Mesenchymal stem cell of the bone marrow (primary cell): ENCODE measurements around a stretch of chr15.

GRCh38 chr15:100114456-100115094 is 227.2 kb downstream of the ADAMTS17 start:
- CAGE, long polyA plus RNA: no peak

GRCh38 chr15:100168063-100168599 is 173.6 kb downstream of the ADAMTS17 start:
- CAGE, long polyA plus RNA: no peak

DNA sequence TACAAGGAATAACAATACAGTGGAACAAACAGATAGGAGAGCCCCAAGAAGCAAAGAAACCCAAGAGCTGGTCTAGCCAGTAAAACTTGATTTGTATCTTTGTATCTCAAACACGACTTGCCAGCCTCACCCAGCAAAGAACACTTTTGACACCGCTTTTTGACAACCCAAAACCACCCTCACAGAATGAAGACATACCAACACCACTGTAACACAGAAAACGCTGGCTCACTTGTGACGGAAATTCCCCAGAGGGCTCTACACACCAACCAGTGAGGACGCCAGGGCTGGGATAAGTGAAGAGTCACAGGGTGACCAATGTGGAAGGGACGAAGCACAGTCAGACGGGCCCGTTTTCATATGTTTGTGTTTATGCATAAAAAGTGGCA is 94.5 kb downstream of the ADAMTS17 start:
- CAGE, long polyA plus RNA: no peak

DNA sequence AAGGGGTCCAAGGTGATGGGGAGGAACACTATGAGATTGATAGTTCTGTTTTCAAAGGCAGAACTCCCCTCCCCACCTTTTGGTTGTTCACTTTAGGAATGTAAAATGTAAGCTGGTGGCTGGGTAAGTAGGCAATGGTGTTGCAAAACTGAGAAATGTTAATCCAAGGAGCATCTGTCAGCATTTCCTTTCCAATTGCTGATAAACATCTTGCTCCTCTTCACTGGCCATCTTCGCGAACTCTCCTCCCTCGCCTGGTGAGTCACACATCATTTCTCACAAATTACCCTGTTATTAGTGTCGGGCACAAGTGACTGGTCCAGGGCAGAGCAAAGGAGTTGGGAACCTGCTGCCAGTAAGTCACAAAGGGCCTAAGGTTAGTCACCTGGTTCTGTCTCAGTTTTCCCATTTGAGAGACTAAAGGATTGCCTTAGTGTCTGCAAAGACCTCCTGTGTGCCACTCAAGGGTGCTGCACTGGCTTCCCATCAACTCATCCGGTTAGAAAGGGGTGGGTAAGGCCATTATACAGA is 13.0 kb downstream of the CERS3 start:
- CAGE, long polyA plus RNA: no peak

DNA sequence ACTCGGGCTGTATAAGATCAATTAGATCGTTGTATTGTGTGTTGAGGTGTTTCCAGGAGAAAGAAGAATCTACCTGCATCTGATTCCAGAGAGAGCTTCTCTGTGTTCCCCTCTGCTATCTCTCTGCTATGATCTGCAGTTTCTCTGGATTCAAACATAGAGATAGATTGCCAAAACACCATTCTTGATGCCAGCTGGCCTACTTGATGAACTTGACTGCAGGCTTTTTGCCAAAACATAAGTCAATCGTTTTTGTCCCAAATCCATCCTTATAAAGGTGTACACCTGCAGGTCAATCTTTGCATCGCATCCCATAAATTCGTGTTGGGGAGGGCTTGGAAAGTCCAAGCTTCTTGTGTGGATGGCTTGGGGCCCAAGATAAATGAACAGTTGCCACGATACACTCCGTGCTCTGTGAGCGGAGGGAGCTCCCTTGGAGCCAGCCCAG is 2.8 kb downstream of the CERS3 start:
- CAGE, long polyA plus RNA: no peak

DNA sequence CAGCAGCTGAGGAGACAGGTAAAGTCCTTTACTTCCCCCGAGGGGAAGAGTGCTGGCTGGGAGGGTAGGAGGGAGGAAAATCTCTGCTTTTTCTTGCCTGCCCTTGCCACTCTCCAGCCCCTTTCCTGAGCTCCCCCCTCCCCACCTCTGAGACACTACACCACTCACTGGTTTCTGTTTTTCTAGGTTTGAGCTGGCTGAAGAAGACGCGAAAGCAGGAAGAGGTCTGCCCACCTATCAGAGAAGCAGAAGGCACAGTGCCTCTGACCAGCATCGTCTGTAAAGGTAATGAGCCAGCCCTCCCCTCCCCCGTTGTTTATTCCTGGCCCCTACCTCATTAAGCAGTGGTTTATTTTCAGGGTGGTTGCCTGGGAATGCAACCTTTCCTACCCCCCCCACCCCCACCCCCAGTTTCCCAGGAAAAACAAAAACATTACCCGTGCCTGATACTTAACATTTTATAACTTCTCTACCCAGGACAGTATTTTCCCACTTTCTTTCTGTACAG is 694 bp downstream of the ASB7 start:
- CAGE, long polyA plus RNA: no peak

- CAGE, long polyA plus RNA: no peak
Observed at GRCh38 chr15:100687911-100688283, 85.5 kb downstream of the ASB7 start.

DNA sequence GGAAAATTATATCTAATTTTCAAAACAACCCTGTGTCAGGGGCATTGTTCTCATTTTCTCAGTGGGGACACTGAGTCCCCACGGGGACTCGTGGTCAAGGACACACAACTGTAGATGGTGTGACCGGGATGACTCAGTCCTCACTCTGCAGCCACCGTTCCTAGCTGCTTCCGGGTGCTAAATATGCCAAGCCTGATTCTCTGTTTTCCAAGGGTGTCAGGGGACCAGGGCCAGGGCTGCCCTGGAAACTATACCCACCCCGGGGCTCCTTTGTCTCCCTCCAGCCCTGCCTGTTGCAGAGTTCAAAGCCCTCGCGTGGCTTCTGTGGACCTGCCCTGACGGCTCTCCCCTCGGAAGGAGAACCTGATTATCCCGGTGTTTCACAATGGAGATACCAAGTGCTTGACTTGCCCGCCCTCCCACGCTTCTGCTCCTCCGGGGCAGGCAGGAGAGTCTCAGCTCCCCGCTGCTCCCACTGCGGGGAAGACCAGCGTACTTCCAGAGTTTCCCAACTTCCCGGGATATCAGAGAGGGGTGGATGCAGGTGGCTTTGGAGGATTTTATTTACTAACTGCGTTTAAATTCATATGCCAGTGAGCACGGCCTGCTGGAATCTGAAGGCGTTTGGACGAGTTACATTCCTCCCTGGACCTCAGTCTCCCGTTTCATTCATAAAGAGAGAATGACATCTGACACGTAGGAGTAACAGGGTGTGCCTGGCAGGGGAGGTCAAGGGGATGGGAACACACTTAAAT is 125.0 kb downstream of the ASB7 start:
- CAGE, long polyA plus RNA: no peak

- CAGE, long polyA plus RNA: no peak
Observed at GRCh38 chr15:100901439-100901716, 17.8 kb upstream of the LRRK1 start.

- CAGE, long polyA plus RNA: no peak
Observed at GRCh38 chr15:100921942-100923074, 3.2 kb downstream of the LRRK1 start.

- CAGE, long polyA plus RNA: no peak
Observed at GRCh38 chr15:101088782-101089127, 163.1 kb downstream of the CHSY1 start.

GRCh38 chr15:101121291-101122115 is 130.3 kb downstream of the CHSY1 start:
- CAGE, long polyA plus RNA: no peak

GRCh38 chr15:101127056-101128304 is 124.4 kb downstream of the CHSY1 start:
- CAGE, long polyA plus RNA: no peak

DNA sequence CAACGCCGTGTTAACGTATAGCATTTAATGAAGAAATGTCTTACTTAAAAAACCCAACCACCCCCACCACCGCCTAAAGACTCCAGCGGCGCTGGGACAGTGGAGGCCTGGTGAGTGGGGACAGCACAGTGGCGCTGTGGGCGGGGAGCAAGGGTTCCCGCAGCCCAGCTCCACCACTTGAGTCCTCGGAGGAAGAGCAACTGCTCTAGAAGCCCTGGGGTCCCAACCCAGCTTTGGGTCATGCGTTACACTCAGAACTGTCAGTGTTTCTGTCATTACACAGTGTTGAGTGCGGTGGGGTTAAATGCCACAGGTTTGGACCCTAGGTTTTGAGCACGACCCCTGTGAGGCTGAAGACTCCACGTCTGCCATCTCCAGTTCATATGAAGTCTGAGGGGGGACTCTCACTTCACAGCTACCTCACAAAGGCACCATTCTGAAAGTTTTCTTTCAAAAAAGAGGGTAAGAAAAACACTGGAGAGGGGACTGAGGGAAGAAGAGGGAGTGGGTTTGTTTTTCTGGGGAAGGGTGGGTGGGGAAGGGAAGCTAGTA is 62.0 kb downstream of the CHSY1 start:
- CAGE, long polyA plus RNA: no peak

GRCh38 chr15:101255619-101256080 is 3.8 kb upstream of the CHSY1 start:
- CAGE, long polyA plus RNA: no peak

GRCh38 chr15:101271135-101271760 is 6.0 kb downstream of the SELENOS start:
- CAGE, long polyA plus RNA: no peak

- CAGE, long polyA plus RNA: no peak
Observed at GRCh38 chr15:101320447-101321130, 25.5 kb upstream of the SNRPA1 start.

DNA sequence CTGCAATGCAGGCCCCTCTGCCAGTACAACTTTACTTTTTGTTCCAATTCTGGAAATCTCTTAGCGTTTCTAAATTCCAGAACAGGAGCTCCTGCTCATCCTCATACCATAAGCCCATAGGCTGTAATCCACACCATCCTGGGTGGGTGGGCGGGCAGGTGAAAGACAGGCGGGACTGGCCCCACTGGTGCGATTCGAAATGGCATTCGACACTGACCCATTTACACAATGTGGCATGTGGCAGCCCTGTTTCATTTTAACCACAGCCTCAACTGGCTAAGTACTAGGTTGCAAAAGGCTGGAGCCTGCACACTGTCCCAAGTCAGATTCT is 38.6 kb upstream of the SNRPA1 start:
- CAGE, long polyA plus RNA: no peak

DNA sequence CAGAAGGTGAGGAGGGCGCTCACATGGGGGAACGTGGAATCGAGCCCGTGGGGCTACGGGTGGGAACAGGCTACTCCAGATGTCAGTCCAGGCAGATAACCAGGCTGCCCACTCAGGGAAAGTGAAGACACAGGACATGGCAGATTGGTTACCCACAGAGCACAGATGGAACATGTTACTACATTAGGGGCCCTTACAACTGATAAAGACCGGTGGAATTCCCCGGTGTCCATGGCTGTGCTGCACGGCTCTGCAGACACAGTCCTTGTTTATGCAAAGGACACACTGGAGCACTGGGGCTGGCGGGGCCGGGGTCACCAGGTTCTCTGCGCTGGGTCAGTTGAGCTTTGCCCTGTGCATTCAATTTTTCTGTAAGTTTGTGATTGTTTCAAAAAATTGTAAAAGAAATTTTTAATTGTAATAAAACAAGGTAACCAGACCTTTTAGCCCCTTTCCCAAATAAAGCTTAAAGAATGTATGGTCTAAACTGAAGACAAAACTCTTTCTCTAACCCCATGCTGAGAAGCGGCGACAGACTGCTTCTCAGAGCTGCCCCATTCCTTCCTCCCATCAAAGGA is 36.8 kb downstream of the PCSK6 start:
- CAGE, long polyA plus RNA: no peak

DNA sequence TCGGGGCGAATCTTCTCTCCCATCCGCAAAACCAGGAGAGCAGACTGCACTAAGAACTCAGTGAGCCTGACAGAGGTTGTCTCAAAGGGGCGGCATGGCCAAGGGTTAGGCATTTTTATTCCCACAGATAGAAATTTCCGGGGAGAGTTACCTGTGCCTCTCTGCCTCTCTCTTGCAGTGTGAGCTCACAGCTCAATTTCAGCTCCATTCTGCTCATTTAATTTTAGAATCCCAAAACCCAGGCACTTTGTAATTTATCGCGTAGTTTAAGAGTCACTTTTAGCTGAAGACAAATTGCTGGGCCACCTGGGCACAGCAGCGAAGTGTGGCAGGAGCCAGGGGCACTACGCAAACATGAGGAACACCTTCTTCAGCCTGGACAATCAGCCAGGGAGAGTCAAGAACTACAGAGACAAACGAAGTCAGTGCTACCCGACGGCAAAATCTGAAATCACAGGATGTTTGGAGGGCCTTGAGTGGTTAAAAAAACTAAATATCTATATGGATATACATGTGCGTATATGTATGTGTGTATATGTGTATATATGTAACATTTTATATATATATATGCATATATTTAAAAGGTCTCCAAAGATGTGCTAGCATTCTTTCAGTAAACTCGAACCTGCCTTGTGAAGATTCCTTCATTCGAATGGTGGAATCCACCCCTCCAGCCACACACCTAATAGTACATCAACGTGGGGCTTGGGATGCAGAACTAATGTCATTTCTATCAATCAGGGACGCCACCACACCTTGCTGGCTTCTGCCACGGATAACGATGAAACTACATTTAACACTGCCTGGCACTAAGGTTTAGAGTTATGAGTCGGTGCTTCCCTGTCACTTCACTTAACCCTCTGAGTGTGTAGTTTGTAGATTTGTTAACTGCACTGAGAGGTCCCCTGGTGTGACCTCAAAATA is 1.9 kb downstream of the PCSK6 start:
- CAGE, long polyA plus RNA: no peak